RPMI7951 (cell line): ENCODE measurements around the gene ARL4C.

- RAMPAGE, long total RNA, result no peak
These were observed 207.8 kb downstream of the ARL4C start for GRCh38 chr2:234289144-234289409.

DNA sequence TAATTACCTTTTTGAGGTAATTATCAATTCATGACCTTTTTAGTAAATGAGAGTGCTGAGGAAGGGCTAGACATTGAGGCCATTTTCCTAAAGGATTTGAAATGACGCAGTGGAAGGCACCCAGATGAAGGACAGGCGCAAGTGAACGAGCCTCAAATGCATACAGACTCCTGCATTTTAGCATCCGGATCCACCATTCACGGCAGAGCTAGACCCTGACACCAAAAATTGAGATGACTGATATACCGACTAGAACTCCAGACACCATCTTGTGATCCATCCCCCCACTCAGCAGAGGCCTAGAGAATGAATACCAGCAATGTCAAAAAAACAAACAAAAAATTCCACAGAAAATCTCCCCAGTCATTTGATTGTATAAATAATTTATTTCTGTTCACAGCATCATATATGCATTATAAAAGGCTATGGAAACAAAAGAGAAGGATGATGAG, 4.2 kb downstream of the ARL4C start:
- RAMPAGE, long total RNA, result no peak

GRCh38 chr2:234496899-234497809, at the start of gene ARL4C:
ARL4C (minus strand) TSS chr2:234497081.
- RAMPAGE, long total RNA, result no peak

GRCh38 chr2:234690754-234691416, 194.0 kb upstream of the ARL4C start:
- RAMPAGE, long total RNA, result no peak

DNA sequence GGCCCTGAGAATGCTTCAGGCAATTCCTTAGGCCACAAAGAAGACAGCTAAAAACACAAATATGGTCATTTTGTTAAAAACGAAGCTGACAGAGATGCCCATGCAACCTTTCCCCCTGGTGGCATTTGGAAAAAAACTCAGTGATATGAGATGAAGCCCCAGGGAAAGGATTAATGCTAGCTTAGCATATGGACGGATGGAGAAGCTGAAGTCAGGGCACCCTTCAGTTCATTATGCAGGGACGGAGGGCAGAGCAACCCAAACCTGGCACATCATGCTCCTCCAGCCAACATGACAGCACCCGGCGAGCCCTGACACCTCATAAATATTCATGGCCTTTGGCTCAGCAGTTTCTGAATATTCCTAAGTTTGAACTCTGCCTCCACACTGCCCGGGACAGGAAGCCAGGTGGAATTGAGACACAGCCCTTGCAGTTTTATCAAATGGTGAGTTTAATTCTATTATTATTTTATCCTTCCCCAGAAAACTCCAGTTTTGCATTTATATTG, 87.4 kb upstream of the SH3BP4 start:
- RAMPAGE, long total RNA, result no peak

- RAMPAGE, long total RNA, result no peak
These were observed 80.5 kb upstream of the SH3BP4 start for GRCh38 chr2:234871149-234871802.

GRCh38 chr2:234949807-234950405, 1.9 kb upstream of the SH3BP4 start:
- RAMPAGE, long total RNA, result no peak

- RAMPAGE, long total RNA, result no peak
These were observed 193.1 kb downstream of the SH3BP4 start for GRCh38 chr2:235144899-235145400.

DNA sequence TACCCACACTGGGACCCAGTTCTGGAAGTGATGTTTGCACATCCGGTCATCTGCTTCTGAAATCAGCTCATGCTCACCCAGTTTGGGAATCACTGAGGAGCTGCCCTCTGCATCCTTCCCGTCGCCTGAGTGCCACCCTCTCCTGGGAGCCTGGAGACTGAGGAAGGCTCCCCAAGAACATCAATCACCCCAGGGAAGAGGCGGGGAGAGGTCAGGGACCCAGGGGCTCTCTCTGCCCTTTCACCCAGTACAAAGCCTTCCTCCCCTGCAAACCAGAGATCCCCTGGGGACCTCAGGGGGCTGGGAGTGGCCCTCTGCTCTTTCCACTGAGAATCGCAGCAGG, 150.5 kb upstream of the AGAP1 start:
- RAMPAGE, long total RNA, result no peak

DNA sequence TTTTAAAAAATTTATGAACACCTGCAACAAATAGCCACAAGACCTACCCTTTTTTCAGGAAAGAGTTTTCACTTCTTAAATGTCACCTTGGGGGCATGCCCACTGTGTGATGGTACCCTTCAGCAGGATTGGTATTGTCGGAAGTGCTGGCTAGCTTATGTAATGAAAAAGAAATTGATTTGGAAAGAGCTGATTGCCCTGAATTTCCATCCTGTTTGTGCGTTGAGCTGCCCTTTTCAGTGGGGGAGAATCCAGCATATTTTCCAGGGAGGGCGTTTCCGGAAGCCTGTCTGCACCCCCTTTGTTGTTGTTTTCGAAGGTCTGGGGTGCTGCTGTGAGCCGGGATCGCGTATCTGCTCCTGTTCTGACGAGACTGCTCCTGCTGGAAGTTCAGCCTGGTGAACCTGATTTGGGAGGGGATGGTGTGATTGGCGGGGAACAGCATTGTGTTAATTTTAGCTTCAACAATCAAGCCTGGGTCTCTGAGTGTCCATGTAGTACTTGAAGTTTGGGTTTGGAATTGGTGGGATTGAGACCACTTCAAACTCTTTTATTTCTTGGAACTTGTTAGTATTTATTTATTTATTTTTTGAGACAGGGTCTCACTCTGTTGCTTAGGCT, 9.3 kb downstream of the AGAP1 start:
- RAMPAGE, long total RNA, result no peak

GRCh38 chr2:235605597-235606031, 111.8 kb downstream of the AGAP1 start:
- RAMPAGE, long total RNA, result no peak

DNA sequence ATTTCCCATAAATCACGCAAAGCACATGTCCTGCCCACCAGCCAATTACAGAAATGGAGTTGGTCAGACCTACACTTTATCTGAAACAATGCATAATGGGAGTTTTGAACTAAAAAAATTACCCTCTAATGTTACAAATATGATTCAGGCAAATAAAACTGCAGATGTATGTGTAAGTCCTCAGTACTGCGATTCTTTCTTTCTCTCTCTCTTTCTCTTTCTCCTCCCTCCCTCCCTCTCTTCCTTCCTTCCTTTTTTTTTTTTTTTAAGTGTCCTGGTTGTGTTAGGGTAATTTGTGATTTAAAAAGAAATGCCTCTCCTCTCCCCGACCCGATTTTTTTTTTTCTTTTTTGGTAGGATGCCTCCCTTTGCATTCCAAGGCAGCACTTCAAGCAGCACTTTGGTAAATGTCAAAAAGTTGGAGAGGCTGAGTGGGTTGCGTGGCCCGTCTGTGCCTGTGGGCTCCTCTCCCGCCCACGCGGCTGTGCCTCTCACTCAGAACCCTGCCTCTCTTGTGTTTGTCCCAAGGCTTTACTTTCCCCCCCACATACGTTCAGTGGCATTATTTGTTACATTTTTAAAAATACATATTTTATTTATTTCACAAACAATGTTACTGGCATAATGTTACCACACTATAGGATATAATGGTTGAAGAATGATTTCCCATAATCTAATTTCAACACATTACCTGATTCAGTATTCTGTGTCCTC, 147.4 kb downstream of the AGAP1 start:
- RAMPAGE, long total RNA, result no peak

GRCh38 chr2:235692539-235693230, 198.8 kb downstream of the AGAP1 start:
- RAMPAGE, long total RNA, result no peak

- RAMPAGE, long total RNA, result no peak
These were observed 335.4 kb downstream of the GBX2 start for GRCh38 chr2:235832547-235833418.

GRCh38 chr2:236067400-236067857, 100.8 kb downstream of the GBX2 start:
- RAMPAGE, long total RNA, result no peak

DNA sequence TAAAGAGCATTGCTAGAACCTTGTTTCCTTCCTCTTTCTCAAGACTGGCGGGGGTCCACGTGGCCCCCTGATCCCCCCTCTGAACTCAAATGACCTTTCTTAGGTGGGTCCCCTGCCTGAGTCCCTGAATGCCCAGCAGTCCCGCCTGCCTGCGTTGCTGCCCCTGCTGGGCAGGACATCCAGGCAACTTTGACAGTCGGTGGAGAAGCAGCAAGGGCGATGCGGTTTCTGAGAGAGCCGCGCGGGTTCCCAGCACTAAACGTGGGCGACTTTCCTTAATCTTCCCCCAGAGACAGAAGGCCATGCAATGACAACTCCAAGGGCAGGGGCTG, 27.7 kb downstream of the ASB18 start:
- RAMPAGE, long total RNA, result no peak

DNA sequence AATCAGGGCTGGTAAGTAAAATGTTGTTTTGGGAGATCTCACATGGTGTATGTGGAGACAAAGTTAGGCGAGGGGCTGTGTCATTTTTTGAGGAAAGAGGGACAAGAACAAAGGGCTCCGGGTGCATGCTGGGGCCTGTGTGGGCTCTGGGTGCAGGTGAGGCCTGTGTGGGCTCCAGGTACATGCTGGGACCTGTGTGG, 18.6 kb downstream of the IQCA1 start:
- RAMPAGE, long total RNA, result no peak

DNA sequence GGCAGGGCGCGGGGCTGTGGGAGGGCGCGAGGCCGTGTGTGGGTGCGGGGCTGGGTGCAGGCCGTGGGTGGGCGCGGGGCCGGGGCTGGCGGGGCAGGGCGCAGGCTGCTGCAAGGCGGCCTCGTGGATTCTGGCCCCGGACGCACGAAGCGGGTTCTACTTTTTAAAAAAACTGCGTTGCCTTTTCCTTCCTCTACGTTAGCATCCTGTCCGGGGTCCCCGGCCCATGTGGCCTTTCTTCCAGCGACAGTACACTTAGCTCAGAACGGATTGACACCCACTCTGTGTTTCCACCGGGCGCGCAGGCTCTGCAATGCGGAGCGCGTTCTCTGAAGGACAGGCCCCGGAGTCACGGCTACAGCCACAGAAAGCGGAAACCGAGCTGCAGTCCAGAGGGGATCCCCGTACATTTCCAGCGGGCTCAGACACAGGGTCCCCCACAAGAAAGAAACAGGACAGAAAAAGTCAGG, 1.7 kb upstream of the ACKR3 start:
- RAMPAGE, long total RNA, result no peak

DNA sequence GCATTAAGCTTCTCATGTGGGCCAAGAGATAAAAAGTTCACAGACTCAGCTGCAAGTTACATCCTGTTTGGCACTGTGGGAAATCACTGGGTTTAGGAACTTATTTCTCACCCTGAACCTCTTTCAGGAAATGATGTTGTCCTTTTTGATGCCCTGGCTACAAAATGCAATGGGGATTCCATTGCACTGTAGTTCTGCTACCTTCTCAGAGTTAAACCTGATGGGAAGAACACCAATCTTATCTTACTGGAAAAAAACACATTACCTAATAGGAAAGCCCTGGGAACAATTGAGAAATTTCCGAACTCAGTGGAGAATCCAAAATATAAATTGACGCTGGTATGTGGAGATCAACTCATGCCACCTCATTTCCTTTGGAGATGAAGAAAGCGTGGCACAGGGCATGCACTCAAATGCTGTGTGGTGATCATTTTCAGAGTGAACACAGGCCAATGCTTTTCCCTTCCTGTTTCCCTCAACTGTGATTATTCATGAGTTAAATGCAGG, 252.0 kb upstream of the COPS8 start:
- RAMPAGE, long total RNA, result no peak

DNA sequence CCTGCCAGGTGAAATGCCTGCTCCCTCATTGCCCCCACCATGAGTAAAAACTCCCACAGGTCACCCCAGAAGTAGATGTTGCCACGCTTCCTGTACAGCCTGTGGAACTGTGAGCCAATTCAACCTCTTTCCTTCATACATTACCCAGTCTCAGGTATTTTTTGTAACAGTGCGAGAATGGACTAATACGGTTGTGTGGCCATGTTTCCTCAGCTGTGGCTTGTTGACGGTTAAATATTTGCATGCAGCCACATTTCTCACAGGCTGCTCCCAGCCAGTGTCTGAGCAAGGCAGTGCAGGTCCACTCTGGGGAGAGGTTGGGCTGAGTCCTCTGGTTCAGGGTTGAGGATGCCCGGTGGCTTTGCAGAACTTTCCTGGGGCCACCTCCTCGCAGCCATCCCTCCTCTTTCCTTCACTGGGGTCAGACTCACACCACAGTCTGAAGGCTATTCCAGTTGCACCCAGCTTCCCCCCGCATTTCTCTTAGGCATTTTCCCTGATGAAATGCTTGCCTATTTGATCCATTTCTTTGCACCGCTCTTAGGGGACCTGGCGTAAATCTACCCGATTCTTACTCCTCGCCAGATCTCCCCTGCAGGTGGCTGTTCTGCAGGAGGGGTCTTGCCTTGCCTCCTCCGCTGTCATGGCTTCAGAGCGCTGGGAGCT, 27.6 kb upstream of the COPS8 start:
- RAMPAGE, long total RNA, result no peak